Right ventricle myocardium (tissue), 1 donor: Measurements from ENCODE around the genes HOXA7 and JAZF1.

DNA sequence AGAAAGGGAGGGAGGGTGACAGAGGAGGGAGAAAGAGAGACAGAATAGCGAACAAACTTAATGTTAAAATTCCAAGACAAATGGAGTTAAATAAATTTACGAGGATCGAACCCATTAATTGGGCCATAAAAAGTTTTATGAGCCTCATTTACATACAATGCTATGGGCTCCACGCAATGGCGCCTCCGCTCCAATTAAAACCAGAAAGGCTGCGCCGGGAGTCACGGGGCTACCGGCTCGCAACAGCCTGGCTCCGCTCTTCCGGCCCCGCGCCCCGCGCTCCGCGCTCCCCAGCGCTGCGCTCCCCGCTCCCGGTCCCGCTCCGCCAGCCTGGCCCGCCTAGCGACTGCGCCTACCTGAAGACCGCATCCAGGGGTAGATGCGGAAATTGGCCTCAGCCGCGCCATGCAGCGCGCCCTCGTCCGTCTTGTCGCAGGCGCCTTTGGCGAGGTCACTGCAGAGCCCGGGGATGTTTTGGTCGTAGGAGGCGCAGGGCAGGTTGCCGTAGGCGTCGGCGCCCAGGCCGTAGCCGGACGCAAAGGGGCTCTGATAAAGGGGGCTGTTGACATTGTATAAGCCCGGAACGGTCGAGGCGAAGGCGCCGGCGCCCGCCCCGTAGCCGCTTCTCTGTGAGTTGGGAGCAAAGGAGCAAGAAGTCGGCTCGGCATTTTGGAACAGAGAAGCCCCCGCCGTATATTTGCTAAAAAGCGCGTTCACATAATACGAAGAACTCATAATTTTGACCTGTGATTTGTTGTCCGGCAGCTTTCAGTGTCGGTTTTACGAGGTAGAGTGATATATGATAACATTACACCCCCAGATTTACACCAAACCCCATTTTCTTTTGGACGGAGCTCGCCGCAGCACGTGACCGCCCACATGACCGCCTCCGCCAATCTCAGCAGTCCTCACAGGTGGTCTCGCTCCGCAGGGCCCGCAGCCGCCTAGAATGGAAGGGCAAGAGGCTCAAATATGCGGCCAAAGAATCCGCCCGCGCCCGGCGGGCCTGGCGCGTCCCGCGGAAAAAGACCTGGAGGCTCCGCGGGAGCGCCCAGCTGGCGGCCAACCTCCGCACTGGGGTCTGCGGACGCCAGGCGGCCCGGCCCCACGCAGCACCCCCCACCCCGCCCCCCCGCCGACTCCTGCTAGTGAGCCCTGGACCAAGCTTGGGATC lies at the start of gene HOXA7:
Gene HOXA7, minus strand, starts transcription at position 865 of the 1,174 bp plus-strand sequence.
- PRO-cap, 2 experiments = no peak in any of the 2 experiments

GRCh38 chr7:27159035-27159792 lies 2.7 kb upstream of the HOXA7 start:
- PRO-cap, 2 experiments = no peak in any of the 2 experiments

- PRO-cap, 2 experiments = no peak in any of the 2 experiments
These were observed 5.2 kb downstream of the HOXA11 start for GRCh38 chr7:27179529-27180542.

DNA sequence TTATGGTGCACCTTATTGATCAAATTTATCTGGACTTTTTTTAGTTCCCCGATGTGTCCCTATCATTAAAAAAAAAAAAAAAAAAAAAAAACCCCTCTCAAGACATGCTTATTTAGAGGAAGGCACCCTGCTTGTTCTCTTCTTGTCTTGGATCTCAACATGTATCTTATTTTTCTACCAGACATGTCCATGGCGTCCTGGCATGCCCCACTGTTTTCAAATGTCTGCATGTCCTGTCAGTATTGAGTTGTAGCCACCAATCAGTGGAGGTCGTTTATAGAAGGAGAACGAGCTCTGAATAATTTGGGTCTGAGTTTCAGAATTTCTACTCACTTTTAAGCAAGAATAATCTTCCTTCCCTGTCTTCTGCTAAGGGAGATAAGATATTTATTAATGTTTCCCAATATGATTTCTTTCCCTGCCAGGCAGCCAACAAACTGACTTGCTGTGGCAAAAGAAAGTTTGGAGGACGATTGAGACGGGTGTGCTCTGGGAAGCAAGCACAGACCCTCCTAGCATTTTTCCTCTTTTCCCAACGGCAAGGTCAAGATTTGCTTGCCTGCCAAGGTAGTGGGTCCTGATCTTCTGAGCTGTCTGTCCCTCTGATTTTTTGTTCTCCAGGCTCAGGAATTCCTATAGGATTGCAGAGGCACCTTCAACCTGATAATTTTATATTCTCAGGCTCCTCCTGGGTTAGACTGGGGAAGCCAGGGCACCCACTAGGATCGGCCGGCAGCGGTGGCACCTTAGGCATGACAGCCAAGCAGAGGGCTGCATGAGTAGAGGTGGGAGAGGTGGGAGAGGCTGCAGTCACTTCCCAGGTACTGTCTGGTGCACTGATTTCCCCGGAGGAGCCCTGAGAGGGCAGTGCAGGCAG lies 3.1 kb upstream of the HOXA13 start:
- PRO-cap, 2 experiments = no peak in any of the 2 experiments

DNA sequence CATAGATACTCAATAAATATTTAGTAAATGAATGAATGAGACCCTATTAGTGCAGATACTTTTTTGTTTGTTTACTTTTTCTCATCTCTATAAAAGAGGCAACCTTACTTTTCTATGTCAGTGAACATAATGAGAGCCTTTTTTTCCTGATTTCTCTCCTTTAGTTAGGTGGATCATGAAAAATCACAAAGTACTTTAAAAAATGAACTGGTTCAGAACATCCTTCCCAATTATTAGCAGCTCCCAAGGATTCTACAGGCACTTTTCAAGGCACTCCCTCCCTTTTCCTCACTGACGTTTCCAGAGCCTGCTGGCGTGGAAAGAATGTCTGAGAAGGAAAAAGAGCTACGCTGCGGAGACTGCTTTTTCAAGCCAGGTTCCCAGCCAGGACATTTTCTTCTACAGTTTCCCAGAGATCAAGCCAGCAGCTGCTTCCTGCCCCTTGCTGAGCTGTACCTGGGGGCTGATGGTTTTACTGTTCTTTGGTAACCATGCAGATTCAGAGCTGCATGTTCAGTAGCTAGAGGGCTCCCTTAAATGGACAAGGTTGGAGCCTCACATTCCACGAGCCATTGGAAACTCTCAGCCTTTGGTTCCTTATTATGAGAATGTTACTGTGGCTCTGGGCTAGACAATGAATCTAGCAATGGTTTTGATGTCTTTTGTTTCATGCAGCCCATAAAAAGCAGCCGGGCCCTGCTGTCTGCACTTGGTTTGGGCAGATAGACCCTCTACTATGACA lies 133.3 kb downstream of the EVX1 start:
- PRO-cap, 2 experiments = no peak in any of the 2 experiments

GRCh38 chr7:27458806-27459005 lies 204.0 kb downstream of the HIBADH start:
- PRO-cap, 2 experiments = peak in 1 of 2 experiments; most common minus-strand start chr7:27458876 (in 1)

DNA sequence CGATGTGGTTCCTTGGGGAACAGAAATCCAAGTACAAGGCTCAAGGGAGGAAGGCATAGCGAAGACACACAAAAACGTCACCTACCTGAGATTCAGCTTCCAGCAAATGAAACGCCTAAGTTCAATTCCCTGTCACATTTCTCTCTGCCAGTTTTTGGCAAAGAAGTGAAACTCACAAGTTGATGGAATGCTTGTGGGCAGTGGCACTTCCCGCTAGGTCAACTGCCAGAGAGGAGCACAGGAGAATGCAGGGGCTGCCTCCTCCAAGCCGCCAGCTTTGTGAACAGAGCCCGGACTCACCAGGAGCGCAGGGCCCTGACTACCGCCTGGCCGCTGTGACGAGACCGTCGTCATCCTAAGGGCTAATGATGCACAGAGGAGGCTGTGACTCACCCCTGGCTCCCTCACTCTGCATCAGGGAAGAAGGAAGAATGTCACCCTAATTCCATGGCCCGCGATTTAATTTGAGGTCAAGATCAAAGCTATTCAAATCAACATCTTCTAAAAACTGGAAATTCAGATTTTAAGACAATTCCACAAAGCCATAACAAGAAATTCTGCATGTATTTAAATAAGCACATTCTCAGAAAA lies 123.9 kb downstream of the TAX1BP1 start:
- PRO-cap, 2 experiments = no peak in any of the 2 experiments

DNA sequence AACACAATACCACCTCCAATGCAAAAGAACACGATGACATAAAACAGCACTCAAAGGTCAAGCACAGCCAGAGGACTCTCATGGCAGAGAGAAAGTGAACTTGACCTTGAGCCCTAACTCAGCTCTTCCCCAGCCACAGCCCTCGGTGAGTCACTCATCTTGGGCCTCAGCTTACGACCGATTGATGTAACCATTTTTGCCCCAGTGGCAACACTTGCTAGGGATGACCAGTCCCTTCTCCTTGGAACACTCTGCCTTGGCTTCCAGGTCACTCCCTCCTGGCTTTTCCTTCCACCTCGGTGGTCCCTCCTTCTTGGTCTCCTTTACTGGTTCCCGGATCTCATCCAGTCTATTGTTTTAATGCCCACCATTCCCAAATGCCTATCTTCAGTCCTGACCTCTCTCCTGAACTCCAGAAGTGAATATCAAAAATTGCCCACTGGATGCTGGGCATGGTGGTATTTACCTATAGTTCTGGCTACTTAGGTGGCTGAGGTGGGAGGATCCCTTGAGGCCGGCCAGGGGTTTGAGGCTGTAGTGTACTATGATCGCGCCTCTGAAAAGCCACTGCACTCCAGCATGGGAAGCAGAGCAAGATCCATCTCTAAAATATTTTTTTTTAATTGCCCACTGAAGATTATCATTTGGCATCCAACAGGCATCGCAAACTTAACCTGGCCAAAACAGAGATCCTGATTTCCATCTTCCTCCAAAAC lies 77.6 kb downstream of the JAZF1 start:
- PRO-cap, 2 experiments = no peak in any of the 2 experiments

DNA sequence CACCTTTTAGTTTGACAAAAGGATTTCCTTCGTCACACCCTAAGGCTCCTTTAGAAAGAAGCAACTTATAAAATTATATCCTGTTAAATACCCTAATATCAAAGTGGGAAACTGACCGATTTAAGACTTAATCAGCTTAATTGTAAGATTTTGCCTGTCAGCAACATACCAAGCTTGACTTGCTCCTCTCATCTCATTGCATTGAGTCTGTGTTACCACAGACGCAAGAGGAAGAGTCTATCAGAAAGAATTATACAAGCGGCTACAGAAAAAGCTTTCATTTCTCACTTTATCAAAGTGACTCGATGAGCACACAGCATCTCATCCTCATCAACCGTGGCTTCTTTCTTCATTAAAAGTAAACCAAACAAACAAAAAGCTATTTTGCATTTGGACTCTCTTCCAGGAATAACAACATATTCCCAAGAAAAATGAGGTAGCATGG lies 75.0 kb downstream of the JAZF1 start:
- PRO-cap, 2 experiments = no peak in any of the 2 experiments

DNA sequence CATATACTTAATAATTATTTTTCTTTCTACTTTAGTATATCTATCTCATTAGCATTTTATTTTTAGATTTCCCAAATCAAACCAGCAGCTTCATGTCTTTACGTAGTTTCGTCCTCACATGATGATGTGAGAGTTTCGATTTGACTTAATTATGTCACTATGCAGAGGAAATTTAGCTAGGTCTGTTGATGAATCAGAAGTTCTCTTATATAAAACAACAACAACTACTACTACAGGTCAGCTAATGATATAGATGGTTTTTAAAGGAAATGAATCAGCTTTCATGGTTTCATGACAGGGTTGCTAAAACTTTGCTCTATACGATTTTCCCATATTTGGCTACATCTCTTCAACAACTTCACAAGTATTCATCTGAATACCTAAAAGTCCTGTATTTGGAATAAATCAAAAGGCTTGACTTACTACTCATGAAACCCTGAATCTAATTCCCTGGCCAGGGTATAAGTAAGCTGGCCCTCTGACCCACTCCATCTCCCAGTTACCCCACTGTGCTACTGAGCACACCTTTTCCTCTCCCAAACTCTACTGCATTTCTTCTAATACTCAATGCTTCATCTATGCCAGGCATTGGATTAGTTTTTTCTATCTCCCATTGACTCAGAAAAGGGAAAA lies 28.5 kb downstream of the JAZF1 start:
- PRO-cap, 2 experiments = no peak in any of the 2 experiments

- PRO-cap, 2 experiments = peak in 2 of 2 experiments; most common plus-strand start chr7:28180722 (in 1); most common minus-strand start chr7:28180606 (in 2)
These were observed at the start of gene JAZF1 for GRCh38 chr7:28180143-28181266. JAZF1 (minus strand) TSS chr7:28180795.

DNA sequence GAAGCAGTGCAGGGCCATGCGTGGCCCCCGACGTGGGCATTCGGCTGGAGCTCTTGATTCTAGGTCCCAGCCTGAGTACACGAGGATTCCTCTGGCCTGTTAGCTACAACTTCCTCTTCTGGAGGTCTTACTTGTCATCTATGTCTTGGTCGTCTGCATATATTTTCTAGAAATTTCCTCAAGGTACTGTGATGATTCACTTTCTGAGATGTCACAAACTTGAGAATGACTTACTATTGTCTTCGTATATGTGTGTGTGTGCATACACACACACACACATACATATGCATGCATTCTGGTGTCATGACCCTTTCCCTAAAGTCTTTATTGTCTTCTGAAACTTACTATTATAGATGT lies 59.3 kb upstream of the JAZF1 start:
- PRO-cap, 2 experiments = no peak in any of the 2 experiments

- PRO-cap, 2 experiments = no peak in any of the 2 experiments
These were observed 20.0 kb downstream of the CREB5 start for GRCh38 chr7:28432291-28432732.

DNA sequence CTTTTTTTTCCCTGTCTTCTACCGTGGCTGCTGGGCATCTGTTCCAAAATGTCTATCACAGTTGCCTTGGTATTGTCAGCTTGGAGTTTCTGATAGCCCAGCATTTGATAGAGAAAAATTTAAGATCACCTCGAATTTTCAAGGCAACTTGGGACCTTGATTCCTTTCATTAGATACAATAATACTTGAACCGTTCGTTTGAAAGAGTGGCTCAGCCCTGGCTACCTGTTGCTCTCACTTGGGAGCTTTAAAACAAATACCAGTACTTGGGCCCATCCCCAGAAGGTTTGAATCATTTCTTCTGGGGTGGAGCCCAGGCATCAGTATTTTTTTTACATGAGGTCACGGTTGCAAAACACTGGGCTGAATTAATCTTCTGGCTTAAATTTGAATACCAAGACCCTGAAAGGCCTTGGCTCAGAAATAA lies 214.8 kb downstream of the CREB5 start:
- PRO-cap, 2 experiments = no peak in any of the 2 experiments

DNA sequence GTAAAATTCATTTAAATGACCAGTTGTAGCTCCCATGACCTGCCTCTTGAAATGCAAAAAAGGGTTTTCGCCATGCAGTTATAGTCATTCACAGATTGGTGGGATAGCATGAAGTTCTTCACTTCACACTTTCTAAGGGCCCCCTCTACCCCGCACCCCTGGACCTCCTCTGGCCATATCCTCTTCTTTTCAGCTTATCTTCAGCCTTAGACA lies 215.2 kb downstream of the CREB5 start:
- PRO-cap, 2 experiments = no peak in any of the 2 experiments

- PRO-cap, 2 experiments = no peak in any of the 2 experiments
These were observed 257.2 kb downstream of the CREB5 start for GRCh38 chr7:28669422-28670013.

DNA sequence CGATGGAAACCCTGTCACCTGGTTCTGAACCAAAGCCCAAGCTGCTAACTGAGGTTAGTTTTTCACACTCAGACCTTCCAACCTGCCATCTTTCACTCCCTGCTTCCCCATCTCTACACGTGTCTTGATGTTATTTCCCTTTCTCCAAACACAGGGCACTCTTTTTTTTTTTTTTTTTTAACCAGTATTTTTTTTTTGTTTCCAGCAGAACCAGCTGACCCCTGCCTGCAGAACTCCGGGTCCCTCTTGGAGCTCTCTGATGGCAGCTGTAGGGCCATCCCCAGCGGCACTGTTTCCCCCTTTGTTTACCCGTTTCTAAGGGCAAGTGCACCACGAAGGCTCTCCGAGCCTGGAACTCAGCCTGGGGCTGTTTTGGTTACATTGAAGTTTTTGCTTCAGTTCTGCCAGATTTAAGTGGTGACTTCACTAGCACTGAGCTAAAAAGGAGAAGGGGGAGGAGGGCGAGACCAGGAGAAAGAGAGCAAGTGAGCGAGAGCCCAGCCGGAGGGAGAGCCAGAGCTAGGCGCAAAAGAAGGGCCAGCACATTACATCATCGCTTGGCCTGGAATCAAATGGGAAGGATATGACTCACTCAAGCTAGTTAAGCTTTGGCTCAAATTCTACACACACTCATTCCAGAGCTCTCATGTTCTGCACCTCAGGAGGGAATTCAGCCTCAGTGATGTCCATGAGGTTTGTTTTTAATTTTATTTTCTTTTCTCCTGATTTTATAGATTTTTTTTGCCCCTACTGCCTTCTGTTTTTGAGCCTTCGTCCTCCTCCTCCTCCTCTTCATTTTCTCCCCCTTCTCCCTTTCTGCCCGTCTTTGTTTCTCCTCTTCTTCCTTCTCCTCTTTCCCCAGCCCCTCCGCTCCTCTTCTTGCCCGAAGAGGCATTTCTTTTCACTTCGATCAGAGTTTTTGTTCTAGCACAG lies 272.4 kb downstream of the TRIL start:
- PRO-cap, 2 experiments = peak in 2 of 2 experiments; most common plus-strand start position 633 of the sequence (in 2); most common minus-strand start position 358 of the sequence (in 1)

DNA sequence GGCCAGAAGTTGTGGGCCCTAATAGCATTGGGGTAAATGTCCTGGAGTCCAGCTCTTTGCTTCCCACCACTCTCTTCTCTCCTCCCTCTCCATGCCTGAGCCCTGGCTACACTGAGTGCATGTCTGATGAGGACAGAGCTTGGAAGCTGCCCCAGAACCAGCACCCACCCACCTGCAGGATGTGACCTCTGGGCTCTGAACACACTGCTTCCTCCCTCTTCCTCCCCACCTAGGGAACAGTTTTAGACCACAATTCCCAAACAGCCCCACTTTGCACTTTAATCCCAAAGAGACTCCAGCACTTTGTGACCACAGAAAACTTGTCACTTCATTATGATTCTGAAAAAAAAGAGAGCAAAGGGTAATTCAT lies 262.5 kb downstream of the TRIL start:
- PRO-cap, 2 experiments = no peak in any of the 2 experiments

GRCh38 chr7:28890983-28891902 lies 66.9 kb downstream of the TRIL start:
- PRO-cap, 2 experiments = no peak in any of the 2 experiments

- PRO-cap, 2 experiments = no peak in any of the 2 experiments
These were observed 90.8 kb downstream of the CHN2 start for GRCh38 chr7:29285338-29285874.